ENCODE measurements around a stretch of chr7.

GRCh38 chr7:140358290-140359059 lies 39.9 kb downstream of the SLC37A3 start:
- PRO-cap, 8 experiments, result peak in 4 of 8 experiments; most common plus-strand start chr7:140358986 (in 4); most common minus-strand start chr7:140358785 (in 3)

- PRO-cap, 8 experiments, result no peak in any of the 8 experiments
These were observed 38.8 kb upstream of the MKRN1 start for GRCh38 chr7:140518061-140518530.

GRCh38 chr7:140585430-140585868 lies 55.2 kb downstream of the DENND2A start:
- PRO-cap, 8 experiments, result no peak in any of the 8 experiments

GRCh38 chr7:140719783-140720223 lies 23.3 kb downstream of the NDUFB2 start:
- PRO-cap, 8 experiments, result peak in 2 of 8 experiments; most common minus-strand start chr7:140719839 (in 1)

GRCh38 chr7:140725525-140726587 lies 29.3 kb downstream of the NDUFB2 start:
- PRO-cap, 8 experiments, result no peak in any of the 8 experiments

GRCh38 chr7:141032490-141033002 lies 17.8 kb upstream of the MRPS33 start:
- PRO-cap, 8 experiments, result no peak in any of the 8 experiments

GRCh38 chr7:141656540-141657041 lies 45.4 kb downstream of the DENND11 start:
- PRO-cap, 8 experiments, result no peak in any of the 8 experiments

- PRO-cap, 8 experiments, result peak in 2 of 8 experiments; most common plus-strand start chr7:141976061 (in 2); most common minus-strand start chr7:141976044 (in 1)
These were observed 2.3 kb upstream of the TAS2R38 start for GRCh38 chr7:141975669-141976550.

- PRO-cap, 8 experiments, result no peak in any of the 8 experiments
These were observed 6.8 kb upstream of the MGAM2 start for GRCh38 chr7:142104624-142105278.

- PRO-cap, 8 experiments, result peak in 1 of 8 experiments; most common plus-strand start chr7:142321044 (in 1); most common minus-strand start chr7:142320903 (in 1)
These were observed 62.9 kb upstream of the PRSS58 start for GRCh38 chr7:142320782-142321158.

DNA sequence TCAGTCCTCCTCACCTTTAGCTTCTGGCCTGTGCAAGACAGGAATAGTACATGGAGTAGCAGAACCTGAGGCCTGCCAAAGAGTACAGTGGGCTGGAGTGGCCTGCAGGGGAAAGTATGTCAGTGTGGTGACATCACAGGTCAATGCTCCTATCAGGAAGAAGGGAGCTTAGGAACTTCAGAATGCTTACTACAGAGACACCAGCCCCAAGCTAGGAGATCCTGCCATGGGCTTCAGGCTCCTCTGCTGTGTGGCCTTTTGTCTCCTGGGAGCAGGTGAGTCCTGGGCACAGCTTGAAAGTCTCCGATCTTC lies 133.8 kb upstream of the PRSS58 start:
- PRO-cap, 8 experiments, result no peak in any of the 8 experiments

GRCh38 chr7:142463551-142463904 lies 205.7 kb upstream of the PRSS58 start:
- PRO-cap, 8 experiments, result peak in 8 of 8 experiments; most common minus-strand start chr7:142463601 (in 8)

GRCh38 chr7:142618612-142619095 lies 130.6 kb upstream of the PRSS1 start:
- PRO-cap, 8 experiments, result no peak in any of the 8 experiments

- PRO-cap, 8 experiments, result no peak in any of the 8 experiments
These were observed 34.1 kb upstream of the PRSS1 start for GRCh38 chr7:142715104-142715633.

GRCh38 chr7:142716571-142716972 lies 32.7 kb upstream of the PRSS1 start:
- PRO-cap, 8 experiments, result no peak in any of the 8 experiments

GRCh38 chr7:142787851-142788102 lies 17.0 kb downstream of the PRSS2 start:
- PRO-cap, 8 experiments, result peak in 3 of 8 experiments; most common plus-strand start chr7:142788030 (in 2); most common minus-strand start chr7:142788002 (in 1)

DNA sequence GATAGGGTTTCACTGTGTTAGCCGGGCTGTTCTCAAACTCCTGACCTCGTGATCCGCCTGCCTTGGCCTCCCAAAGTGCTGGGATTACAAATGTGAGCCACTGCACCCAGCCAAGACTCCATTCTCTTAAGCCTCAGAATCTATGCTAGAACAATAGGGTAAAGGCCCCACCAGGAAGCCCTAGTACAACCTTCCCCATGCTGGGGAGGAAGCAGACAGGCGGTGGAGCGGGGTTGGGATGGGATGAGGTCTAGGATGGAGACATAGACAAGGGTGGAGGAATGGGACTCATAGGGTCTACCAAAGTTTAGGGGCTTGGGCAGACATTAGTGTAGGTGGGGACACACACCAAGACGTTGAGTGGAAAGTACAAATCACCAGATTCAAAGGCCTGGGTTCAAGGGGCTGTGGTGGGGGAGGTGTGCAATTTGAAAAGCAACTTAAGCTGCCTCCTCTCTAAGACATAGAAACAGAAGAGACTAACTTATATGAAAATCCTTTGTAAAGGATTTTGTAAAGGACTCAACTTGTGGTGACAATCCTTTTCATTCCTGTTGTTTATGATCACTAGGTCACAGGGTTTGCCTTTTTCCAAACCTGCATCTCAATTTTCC lies 19.3 kb downstream of the PRSS2 start:
- PRO-cap, 8 experiments, result peak in 1 of 8 experiments; most common plus-strand start position 306 of the sequence (in 1); most common minus-strand start position 122 of the sequence (in 1)

- PRO-cap, 8 experiments, result peak in 5 of 8 experiments; most common plus-strand start chr7:142798310 (in 3); most common minus-strand start chr7:142798608 (in 3)
These were observed 27.8 kb downstream of the PRSS2 start for GRCh38 chr7:142798246-142799197.

GRCh38 chr7:142800114-142800641 lies 29.4 kb downstream of the PRSS2 start:
- PRO-cap, 8 experiments, result peak in 1 of 8 experiments; most common plus-strand start chr7:142800635 (in 1)

DNA sequence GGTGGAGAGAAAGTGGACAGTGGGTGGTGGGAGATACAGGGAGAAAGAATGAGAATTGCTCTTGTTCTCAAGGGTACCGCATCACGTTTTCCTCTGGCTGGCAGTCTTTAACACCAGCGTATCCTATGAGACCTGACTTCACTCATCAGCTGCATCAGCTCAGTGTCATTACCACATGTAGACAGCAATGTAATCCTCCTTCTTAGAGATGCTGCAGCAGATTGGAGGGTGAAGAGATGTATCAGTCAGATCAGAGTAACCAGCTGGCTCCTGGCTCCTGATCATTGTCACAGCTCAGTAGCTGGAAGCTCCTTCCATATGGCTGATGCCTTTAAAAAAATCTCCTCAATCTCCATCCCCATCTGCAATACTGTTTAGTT lies 39.8 kb upstream of the EPHB6 start:
- PRO-cap, 8 experiments, result no peak in any of the 8 experiments